ENCODE data around the genes FAM163B, SARDH and BRD3.

DNA sequence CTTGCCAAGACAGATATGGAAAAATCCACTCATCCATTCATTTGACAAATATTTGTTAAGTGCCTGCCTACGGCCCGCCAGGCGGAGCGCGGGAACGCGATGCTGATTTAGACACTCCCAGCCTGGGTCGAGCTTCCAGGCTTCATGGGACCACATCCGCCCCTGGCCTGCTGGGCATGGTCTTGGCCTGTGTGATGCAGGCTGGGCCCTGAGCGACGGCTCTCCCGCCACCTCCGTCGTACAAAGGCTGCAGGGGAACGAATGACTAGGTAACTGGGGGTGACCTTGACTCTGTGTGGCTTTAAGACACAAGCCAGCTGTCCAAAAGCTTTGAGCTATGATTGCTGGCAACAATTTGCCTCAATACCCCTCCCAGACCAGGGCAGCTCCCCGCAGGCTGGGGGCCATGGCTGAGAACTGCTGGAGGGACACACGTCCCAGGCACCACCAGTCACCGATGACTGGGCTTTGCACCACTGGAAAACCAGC, 18.0 kb downstream of the MYMK start:
- PRO-cap: no peak
- RRBS: no CpG with 5 or more reads among the region's 18 CpGs

DNA sequence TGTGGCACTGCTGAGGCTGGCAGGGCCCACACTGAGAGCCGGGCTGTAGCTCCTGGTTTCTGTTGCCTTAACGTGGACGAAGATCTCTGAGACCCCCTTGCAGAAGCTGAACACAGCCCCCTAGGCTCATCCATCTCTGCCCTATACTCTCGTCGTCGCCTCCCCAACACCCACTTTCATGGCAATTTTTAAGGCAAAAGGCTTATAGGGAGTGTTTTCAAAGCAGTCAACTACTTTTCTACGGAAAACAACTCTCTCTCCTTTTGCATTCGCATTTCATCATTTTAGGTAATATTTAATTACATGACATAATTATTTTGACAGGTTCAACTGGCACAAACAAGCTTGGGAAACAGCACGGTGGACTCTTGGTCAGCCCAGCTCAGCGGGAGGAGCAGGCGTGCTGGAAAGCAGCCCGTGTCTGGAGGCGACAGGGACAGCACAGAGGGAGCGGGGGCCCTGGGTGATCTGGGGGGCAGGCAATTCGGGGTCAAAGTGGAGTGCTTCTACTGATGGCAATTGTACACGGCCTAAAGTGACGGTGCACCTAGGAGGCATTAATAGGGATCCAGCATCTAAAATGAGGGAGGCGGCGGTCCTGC, 3.7 kb downstream of the MYMK start:
- PRO-cap: no peak
- RRBS: no CpG with 5 or more reads among the region's 19 CpGs

- PRO-cap: bidirectional peak, plus-strand start at chr9:133577035, minus-strand start at chr9:133576953
- RRBS: 18% methylated on average over 10 of the region's 24 CpGs
Observed at GRCh38 chr9:133576843-133577400, 32.3 kb downstream of the FAM163B start.

DNA sequence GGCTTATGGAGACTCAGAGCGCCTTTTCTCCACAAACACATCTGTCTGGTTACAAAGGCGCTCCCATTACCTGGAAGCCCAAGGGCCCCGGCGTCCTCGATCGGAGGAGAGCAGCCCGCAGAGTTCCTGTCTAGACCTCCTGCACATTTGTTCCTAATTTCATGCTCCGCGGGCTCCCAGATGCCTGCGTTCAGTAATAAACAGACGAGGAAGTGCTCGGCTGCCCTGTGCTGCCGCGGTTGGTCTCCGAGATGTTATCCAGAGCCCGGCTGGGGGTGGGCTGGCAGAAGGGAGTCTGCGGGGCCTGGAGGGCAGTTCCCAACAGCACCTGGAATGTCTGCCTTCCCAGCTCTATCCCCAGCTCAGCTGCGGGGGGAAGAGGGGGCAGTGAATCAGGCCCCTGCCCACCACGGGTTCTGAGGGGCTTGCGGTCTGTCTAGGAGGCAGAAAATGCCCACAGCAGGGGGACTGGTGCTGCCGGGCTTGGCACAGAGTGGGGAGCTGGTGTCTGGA, 23.2 kb downstream of the FAM163B start:
- PRO-cap: no peak
- RRBS: 38% methylated on average over 3 of the region's 21 CpGs

GRCh38 chr9:133609287-133609637, at the start of gene FAM163B:
Gene FAM163B, minus strand, starts transcription at chr9:133609389.
- PRO-cap: unidirectional peak, minus-strand start at chr9:133609389
- RRBS: 6% methylated on average over 38 of the region's 52 CpGs

GRCh38 chr9:133658046-133658561, 21.9 kb downstream of the DBH start:
- PRO-cap: no peak
- RRBS: no CpG with 5 or more reads among the region's 7 CpGs

DNA sequence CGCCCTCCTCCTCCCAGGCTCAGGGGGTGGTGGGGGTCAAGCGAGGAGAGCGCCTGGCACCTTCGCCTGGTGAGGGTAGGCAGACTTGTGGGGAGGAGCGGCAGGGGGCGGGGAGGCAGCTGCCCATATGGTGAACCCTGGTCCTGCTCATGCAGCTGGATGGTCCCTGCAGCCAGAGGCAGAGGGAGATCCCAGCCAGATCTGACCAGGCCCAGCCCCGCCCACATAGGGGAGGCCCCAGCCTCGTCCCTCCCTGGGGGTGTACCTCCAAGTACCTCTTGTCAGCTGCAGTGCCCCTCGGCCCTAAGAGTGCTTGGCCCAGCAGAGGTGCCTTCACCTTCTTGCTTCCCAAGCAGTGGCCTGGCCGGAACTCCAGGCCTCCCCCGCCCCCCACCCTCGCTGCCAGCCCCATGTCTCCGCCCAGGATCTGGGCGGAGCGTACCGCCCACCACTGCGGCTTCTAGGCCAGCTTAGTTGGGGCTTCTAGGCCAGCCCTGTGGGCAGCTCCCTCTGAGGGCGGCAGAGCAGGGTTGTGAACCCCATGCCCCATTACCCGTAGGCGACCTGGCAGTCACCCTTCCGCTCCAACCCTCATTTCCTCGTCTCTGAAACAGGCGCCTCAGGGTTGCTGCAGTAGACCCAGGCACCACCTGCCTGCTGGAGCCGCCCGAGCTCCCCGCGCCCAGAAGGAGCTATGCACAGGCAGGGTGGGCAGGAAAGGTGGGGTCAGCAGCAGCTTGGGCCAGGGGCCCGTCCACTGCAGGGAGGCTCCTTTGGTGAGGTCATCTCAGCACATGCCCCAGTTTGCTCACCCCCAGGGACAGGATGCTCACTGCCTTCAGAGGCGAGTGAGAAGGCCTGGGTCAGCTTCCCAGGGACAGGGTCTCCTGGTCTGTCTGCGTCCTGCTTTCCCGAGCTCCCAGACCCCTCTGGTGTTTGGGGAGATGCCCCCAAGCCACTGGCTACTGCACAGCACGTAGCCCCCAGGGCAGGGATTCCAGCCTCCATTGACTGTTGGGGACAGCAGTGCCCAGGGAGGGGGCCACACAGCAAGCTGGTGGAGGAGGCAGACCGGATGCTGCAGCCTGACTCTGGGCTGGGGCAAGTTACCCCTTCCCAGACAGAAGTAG, at the start of gene SARDH:
Gene SARDH, minus strand, starts transcription at position 374 of the 1,130 bp plus-strand sequence.
- PRO-cap: no peak
- RRBS: no CpG with 5 or more reads among the region's 33 CpGs

DNA sequence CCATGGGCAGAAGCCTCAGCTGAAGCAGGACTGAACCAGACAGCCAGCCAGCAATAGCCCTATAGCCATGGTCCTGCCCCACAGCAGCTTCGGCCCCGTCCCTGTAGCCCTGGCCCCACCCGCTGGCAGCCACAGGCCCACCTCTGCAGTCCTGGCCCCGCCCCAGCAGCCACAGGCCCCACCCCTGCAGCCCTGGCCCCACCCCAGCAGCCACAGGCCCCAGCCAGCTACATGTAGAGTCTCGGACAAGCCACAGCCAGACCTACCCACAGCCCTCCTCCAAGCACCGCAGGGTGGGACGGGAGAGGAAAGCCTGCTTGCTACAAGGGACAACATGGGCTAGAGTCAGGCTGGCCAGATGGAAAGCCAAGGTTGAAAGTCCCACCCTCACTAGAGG, 49.5 kb upstream of the SARDH start:
- PRO-cap: no peak
- RRBS: no CpG with 5 or more reads among the region's 7 CpGs

- PRO-cap: no peak
- RRBS: 88% methylated on average over 1 of the region's 15 CpGs
Observed at GRCh38 chr9:133978359-133978980, 13.7 kb downstream of the VAV2 start.

DNA sequence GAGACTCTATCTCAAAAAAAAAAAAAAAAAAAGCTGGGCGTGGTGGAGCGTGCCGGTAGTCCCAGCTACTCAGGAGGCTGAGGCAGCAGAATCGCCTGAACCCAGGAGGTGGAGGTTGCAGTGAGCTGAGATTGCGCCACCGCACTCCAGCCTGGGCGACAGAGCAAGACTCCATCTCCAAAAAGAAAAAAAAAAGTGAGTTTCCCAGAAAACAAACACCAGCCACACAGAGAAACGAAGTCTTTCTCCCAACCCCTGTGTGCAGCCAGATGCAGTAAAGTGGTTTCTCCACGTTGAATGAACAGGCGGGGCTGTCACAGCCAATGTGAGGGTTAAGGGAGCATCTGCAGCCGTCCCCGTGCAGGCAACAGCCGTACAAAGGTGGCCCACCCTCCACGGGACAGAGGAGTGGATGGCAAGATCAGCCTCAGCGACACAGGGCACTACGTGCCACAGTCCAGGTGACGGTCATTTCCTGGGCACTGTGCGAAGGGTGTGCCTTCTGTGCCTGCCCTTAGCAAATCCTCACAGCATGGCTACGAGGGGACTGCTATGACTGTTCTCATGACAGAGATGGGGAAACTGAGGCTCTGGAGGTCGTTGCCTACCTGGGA, 2.5 kb downstream of the VAV2 start:
- PRO-cap: no peak
- RRBS: no CpG with 5 or more reads among the region's 20 CpGs

DNA sequence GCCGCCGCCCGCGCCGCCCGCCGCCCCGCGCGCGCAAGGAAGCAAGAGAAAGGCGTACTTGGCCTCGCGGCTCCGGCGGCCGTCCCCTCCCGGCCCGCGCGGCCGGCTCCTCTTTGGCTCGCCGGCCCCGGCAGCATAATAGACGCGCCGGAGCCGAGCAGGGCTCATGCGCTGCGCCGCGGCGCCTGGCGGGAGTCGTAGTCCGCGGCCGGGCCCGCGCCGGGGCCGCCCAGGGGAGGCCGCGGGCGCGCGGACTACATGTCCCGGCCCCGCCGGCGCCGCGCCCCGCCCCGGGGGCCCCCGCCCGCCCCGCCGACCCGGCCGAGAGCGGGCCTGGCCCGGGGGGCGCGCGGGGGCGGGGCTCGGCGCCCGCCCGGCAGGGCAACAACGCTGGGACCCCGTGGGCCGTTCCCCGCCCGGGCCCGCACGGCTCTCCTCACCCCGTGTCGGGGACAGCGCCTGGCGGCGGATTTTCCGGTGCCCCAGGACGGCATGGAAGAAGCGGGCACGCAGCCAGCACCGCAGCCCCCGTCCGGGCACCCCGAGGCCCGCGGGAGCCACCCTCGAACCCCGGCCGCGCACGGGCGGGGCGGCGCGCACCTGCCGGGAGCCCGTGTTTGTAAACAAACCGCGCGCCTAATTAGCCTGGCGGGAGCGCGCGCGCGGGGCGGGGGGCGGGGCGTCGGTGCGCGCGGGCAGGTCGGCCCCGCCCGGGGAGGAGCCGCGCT, at the start of gene BRD3:
Gene BRD3, minus strand, starts transcription at position 140 of the 728 bp plus-strand sequence.
- PRO-cap: bidirectional peak, plus-strand start at position 334 of the sequence, minus-strand start at position 113 of the sequence; bidirectional peak, plus-strand start outside the sequence, minus-strand start at position 619 of the sequence
- RRBS: 1% methylated on average over 81 of the region's 126 CpGs

- PRO-cap: no peak
- RRBS: 4% methylated on average over 13 of the region's 32 CpGs
Observed at GRCh38 chr9:134136348-134136661, 423 bp downstream of the WDR5 start.

- PRO-cap: no peak
- RRBS: no CpG with 5 or more reads among the region's 23 CpGs
Observed at GRCh38 chr9:134186707-134187702, 51.1 kb downstream of the WDR5 start.

DNA sequence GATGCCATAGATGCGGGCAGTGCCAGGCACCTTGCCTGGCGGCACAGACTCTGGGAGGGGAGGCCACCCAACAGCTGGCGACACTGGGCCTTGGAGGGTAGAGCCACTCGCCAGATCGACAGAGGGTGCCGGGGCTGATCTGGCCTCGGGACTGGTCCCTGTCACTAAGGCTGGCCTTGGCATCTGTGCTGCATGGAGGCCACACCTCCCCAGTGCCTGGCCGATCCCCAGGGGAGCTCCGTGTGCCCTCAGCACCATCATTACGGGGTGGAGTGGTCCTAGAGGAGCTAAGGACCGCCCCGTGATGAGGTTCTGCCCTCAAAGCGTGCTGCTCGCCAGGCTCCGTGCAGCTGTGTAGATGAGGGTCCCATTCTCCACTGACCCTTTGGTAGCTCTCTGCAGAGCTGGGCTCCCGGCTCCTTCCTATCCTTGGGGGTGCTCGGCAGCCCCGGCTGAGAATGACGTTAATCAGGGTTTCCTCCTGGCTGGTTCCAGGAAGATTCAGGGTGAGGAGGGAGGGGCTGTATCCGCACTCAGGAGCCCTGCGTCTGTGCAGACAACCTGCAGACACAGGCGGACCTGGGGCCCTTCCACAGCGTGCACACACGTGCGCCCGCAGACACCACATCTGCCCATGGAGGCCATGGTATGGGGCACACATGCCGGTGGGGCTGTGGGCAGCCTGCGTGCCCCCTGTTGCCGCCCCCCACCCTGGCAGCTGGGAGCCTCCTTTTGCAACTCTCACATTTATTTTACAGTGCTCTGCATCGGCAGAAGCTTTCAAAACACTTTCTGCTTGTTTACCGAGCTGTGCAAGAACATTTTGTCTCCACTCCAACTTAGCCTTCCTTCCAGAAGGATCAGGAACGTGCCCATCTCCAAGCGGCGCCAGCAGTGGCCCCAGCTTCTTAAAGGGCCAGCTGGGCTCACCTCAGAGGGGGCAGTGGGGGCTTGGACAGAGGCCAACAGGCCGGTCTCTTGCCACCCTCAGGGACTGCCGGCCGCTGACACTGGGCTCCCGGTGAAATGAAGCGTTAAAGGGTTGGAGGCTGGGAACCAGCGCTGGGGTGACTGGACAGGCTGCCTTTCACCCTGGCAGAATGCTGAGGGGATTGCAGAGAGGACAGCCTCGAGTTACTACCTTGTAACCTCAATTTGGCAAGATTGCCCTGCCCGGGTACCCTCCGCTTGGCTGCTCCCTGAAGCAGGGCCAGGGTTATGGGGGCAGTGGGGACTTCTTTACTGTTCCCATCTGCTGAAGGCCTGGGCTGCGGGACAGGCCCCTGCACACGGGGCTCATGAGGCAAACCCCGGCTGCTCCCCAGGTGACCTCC, 95.2 kb downstream of the WDR5 start:
- PRO-cap: no peak
- RRBS: 49% methylated on average over 4 of the region's 46 CpGs

- PRO-cap: no peak
- RRBS: 59% methylated on average over 1 of the region's 14 CpGs
Observed at GRCh38 chr9:134264912-134265675, 61.2 kb upstream of the RXRA start.

DNA sequence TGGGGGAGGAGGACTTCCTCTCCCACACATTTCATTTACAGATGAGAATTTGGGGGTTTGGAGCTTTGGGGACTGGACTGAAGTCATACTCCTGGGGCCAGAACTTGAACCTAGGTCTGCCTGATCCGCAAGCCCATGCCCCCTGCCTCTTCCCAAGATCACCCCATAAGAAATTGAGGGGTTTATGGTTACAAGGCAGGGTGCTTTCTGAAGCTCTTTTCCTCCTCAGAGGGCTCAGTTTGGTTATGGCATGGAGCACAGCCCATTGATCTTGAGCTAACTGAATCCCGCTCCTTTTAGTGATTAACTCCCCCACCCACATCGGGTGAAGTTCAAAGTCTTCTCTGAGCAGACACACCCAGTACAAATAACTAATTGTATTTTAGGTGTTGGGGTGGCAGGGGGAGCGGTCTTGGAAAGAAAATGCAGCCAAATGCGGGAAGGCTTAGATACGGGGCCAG, 18.7 kb upstream of the RXRA start:
- PRO-cap: no peak
- RRBS: no CpG with 5 or more reads among the region's 6 CpGs

- PRO-cap: no peak
- RRBS: 41% methylated on average over 6 of the region's 24 CpGs
Observed at GRCh38 chr9:134323649-134324300, 2.5 kb upstream of the RXRA start.

DNA sequence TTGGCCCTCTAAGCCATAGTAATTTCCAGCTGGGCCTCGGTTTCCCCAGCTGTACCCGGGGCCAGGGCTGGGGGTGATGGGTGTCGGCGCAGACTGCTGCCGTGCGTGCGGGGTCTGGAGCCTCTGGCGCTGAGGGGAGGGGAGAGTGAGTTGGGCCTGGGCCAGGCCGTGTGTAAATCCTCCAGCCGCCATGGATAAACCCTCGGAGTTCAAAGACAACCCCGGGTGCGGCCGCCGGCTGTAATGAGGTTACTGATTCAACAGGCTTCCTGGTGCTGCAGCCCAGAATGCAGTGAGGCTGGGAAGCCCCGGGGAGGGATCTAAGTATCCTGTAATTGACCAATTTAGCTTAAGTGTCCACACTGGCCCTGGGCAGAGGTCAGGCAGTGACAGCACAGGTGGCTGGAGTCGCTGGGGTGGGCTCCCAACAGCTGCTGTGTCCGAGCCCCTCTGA, 7.2 kb downstream of the RXRA start:
- PRO-cap: no peak
- RRBS: 14% methylated on average over 4 of the region's 18 CpGs

DNA sequence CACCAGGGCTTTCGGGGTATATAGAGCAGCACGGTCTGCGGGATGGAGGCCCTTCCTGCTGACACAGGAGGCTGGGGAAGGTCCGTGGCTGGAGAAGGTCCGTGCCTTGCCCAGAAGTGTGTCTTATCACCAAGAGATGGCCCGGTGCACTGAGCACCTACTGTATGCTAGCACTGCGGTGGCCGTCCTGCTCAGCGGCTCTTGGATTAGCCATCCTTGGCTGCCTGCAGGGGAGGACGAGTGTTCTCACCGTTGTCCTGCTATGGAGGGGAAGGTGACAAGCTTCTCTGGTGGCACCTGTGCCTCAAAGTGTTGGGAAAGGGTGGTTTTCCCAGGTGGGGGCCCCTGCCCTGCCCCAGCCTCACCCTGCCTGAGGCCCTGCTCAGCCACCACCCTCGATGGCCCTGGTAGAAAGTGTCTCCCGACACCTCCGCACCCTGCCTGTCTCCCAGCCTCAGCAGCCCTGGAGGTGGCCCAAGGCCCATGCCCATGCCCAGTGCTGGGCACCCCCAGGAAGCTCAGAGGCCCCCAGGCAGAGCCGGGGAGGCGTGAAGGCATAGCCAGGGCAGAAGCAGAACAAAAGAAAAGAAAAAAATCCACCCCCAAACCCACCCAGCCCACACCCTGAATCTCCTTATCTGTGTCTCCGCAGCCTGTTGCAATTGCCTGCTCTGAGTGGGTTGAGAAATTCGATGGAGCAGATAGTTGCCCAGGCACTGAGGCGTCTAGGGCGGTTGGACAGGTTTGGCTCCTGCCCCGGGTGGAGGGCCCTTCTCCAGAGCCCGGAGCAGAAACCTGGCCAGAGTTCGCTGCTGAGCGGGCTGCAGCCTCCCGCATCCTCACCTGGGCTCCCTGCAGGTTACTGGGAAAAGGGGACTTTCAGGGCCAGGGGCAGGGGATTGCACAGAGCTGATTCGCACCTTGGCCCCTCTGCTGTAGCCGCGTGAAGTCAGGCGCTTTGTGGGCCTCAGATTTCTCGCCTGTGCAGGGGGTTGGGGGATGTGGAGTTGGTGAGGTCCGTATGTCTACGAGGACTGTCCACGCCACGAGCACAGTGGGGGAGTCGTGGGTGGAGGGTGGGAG, 30.6 kb downstream of the RXRA start:
- PRO-cap: no peak
- RRBS: no CpG with 5 or more reads among the region's 35 CpGs

DNA sequence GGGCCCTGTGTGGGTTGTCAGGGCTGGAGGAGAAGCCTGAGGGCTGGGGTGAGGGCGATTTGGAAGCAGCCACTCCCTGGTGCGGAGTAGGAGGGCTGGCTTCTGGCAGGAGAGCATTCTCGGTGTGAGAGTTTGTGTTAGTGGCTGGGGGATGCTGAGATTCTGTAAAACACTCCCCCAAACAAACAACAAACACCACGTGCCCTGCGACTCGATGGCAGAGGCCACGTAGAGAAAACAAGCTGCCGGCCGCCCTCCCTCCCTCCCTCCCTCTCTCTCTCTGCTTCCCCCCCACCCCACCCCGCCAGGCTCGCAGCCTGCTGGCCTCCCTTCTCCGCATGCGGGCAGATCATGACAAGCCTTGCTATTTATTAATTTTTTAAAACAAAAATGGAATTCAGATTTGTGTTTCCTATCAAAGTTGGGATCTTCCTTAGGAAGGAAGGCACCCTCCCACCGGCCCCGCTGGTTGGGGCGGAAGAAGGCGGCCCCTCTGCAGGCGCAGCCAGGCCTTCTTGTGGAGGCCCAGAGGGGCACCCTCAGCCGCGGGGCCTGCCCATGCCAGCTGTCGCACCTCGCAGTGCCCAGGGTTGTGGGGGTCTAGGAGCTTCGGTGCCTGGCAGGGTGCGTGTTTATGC, 49.5 kb downstream of the RXRA start:
- PRO-cap: no peak
- RRBS: no CpG with 5 or more reads among the region's 24 CpGs

Measured in kidney (tissue), 2 donors.